Daoy (cell line): ENCODE measurements around a stretch of chr4.

DNA sequence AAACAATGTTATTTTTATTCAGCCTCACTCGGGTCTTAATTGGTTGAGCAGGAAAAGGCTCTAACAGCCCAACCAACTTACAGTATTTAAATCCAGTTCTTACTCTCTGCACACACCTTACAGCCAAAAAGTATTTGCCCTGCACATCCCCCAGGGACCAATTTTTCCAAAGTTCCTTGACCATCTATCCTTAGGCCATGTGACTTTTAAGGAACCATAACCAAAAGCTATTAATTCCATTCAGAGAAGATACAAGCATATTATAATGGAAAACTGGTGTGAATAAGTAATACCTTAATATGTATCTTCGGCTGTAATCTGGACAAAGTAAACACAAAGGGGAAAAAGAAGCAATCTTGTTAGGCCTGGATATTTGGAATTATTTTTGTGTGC, 1.1 kb upstream of the THAP9 start:
- RAMPAGE, long total RNA = no peak

DNA sequence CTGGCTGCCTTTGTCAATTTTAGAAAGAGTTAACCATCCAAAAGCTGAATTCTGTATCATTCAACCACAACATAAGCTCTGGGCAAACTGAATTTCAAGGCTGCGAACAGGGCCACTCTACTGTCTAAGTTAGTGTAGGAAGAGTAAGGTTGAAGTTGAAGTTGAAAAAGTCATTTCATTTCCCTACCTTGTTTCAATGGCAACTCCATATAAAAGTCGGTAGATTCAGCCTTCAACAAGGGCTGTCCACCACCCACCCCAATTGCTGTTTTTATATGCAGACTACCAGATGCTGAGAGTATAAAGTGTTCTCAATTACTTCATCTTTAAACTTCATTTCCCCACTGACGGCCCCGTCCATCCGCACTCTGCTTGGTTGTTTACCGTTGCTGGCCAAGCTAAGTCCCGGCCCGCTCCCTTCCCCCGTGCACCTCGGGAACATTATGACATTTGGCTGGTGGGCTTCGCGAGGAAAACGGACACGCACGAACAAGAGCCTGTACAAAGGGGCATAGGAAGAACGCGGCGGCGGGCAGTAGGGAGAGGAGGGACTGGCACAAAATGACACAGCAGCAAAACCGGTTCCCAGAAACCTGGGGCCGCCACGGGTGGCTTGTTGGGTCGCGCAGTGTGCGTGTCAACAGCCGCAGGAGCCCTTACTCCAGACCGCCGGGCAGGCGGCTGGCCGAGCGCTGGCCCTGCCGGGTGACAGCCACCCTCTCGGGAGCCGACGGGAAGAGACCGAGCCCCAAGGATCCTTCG, 1.4 kb upstream of the LIN54 start:
- RAMPAGE, long total RNA = no peak

DNA sequence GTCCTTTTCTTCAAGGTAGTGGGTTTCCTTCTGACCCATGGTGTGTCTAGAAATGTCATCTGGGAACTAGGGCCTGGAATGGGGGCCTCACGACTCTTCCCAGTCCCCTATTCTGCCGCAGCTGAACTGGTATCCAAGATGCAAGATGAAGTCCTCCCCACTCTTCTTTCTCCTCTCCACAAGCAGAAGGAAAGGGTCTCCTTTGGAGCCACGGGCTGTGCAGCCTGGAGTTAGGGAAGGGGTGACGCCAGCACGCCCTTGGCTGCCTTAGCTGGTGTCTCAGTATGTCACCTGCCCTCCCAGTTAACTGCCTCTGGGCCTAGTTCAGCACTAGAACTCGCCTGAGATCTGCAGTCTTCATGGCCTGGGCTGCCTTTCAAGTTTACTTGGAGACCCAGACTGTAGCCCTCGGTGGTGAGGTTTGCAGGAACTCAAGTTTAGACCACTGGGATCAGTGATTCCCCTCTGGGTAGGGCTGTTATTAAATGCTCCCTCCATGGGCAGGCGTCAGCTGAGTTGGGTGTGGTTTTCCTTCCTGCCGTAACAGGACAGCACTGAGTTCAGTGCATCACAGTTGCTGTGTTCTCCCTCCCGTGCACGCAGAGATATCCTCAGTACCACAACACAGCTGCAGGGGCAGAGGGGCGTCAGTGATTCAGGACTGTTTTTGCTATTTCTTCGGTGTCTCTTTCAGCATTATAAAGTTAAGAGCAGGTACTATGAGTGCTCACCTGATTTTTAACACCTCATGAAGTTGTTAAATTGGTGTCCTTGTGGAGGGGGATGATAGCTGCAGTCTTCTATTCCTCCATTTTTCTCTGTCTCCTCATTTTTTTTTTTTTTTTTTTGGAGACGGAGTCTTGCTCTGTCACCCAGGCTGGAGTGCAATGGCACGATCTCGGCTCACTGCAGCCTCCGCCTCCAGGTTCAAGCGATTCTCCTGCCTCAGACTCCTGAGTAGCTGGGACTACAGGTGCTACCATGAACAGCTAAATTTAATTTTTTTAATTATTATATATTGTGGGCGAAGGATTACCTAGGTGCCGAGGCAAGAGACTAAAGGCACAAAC, 30.5 kb downstream of the PLAC8 start:
- RAMPAGE, long total RNA = no peak

- RAMPAGE, long total RNA = no peak
Observed at GRCh38 chr4:83115907-83116268, 1.4 kb upstream of the PLAC8 start.

GRCh38 chr4:83247652-83248360, 36.8 kb downstream of the COQ2 start:
- RAMPAGE, long total RNA = no peak

- RAMPAGE, long total RNA = no peak
Observed at GRCh38 chr4:83552911-83553524, 17.1 kb downstream of the GPAT3 start.

- RAMPAGE, long total RNA = no peak
Observed at GRCh38 chr4:84499722-84499983, 561 bp upstream of the NKX6-1 start.

GRCh38 chr4:84583391-84584062, 600 bp downstream of the CDS1 start:
- RAMPAGE, long total RNA = no peak

DNA sequence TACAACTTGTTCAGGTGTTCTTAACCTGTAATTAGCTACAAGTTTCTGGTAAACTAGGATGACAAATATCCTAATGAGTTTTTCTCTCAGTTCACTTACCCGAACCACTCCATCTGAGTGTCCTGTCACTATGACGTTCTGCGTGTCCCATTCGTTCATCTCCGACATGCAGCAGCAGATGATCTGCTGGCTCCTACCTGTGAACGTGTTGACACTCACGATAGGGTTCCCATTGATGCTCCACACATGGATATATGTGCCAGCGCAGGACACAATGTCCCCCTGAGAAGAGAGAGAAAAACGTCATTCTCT, 100.9 kb downstream of the CDS1 start:
- RAMPAGE, long total RNA = no peak

DNA sequence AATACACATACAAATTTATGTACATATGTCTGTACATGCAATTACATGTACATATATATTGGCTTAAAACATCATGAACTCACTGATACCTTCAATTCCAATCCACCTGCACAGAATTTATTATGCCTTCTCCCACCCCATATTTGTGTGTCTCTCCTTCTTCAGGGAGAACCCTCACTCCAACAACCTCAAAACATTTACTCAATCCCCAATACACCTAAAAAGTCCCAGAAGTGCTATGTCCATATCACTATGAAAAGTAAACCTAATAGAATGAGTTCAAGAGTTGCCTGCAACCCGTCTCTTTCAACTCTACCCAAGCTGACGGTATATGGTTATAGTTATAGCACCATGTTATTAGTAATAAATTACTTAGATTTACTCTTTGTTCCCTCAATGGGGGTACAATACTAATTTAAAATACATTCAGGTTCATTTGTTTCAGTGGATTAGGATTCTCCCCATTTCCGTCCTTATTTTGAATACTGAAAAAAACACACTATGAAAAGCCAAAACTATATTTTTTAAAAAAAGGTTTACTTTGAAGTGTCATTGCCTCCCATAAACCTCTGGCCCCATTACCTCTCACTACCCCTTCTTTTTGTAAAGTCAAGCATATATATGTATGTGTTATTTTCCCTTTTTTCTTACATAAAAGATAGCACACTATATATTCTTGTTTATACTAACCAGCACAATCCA, 26.4 kb downstream of the WDFY3 start:
- RAMPAGE, long total RNA = no peak

DNA sequence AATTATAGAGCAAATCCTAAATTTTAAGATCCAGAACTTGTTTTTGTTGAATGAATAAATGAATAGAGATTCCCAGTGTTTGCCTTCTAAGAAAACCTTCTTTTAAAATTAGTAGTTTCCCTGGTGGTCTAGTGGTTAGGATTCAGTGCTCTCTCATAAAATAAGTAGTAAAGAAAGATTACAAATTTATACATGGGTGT, 152.7 kb upstream of the ARHGAP24 start:
- RAMPAGE, long total RNA = no peak

DNA sequence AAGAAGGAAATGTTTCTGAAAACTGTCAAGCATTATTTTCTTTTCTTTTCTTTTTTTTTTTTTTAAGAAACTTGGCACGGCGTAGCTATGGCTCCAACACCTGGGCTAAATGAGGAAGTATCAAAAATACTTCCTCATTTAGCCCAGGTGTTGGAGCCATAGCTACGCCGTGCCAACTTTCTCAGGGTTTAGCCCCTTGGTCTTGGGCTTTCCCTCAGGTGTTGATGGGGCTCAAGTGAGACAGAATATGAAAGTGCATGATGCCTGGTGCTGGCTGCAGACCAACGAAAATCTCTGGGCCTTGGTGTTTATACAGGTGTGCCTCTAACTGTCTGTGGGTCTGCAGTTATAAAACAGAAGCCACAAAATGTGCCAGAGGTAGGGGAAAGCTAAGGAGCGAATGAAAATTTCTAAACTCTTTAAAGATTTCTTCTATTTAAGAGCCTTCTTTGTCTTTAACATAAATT, 132.7 kb downstream of the ARHGAP24 start:
- RAMPAGE, long total RNA = no peak

GRCh38 chr4:85778150-85779213, 303.5 kb downstream of the ARHGAP24 start:
- RAMPAGE, long total RNA = no peak

- RAMPAGE, long total RNA = no peak
Observed at GRCh38 chr4:85799917-85800739, 325.2 kb downstream of the ARHGAP24 start.

DNA sequence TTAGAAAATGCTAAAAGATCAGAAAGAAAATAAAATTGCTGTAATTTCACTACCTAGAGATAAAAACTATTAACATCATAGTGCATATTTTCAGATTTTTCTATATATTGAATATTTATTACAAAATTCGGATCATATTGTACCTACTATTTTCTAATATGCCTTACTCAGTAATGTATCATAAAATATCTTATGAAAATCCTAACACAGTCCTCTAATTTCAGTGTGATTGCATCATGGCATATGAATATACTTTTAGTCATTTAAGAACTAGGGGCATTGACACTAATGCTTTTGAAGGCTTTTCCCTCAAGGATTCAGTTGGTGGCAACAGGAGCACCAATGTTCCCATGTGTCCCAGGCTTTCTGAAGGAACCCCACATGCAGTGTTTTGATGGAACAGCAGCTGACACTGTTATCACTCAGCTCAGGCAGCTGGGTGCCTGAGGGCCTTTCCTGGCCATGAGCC, 348.2 kb downstream of the ARHGAP24 start:
- RAMPAGE, long total RNA = no peak

GRCh38 chr4:85930349-85931110, 429.3 kb downstream of the MAPK10 start:
- RAMPAGE, long total RNA = no peak

- RAMPAGE, long total RNA = no peak
Observed at GRCh38 chr4:86032588-86033074, 327.2 kb downstream of the MAPK10 start.

GRCh38 chr4:86302154-86302644, 57.7 kb downstream of the MAPK10 start:
- RAMPAGE, long total RNA = no peak

- RAMPAGE, long total RNA = no peak
Observed at GRCh38 chr4:86847647-86848651, 1.2 kb downstream of the SLC10A6 start.

DNA sequence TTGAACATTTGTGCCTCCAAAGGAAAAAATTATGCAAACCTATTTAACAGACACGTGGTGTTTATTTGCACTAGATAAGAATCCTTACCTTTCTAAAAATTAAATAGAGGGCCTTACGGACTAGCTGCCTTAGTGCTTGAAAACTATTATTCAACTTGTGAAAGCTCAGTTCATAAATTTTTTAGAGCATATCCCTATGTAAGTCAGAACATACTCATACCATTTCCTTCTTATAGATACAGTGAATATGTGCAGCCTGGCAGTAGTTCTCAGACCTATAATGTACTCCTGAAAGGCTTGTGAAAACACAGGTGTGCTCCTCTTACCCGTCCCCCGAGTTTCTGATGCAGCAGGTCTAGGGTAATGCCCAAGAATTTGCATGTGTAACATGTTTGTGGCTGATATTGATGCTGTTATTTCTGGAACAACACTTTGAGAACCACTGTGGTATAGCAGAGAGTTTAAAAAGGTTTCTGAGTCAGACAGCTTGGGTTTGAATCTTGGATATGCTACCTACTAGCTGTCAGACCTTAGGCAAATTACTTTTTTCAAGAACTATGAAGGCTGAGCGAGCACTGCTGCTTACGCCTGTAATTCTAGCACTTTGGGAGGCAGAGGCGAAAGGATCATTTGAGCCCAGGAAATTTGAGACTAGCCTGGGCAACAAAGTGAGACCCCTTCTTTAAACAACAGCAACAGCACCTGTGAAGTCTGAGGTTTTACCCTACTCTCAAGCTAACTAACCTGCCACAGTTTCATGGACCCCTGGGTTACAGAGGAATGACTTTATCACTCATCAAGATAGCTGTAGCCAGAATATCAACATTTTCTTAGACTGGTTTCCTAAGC, 4.9 kb downstream of the AFF1 start:
- RAMPAGE, long total RNA = no peak